Cardiac atrium fibroblast (primary cell): ENCODE results near the gene RHBDF2.

DNA sequence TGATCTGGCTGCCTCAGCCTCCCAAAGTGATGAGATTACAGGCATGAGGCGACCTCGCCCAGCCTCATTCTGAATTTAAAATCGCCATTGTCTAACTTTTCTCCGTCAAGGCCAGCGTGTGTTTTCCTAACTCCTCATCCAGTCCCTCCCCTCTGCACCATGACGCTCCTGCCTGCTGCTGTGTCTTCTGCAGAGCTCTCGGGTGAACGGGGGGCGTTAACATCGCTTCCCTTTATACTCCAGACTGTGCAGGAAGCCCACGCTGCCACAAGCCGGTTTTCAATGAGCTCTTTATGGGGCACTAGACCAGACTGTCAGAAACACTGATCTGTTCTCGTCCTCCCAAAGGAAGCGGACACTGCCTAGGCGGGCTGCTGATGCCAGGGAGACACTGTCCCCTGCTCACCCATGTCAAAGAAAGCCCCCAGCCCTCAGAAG lies 13.2 kb downstream of the AANAT start:
- RAMPAGE, long total RNA: no peak

DNA sequence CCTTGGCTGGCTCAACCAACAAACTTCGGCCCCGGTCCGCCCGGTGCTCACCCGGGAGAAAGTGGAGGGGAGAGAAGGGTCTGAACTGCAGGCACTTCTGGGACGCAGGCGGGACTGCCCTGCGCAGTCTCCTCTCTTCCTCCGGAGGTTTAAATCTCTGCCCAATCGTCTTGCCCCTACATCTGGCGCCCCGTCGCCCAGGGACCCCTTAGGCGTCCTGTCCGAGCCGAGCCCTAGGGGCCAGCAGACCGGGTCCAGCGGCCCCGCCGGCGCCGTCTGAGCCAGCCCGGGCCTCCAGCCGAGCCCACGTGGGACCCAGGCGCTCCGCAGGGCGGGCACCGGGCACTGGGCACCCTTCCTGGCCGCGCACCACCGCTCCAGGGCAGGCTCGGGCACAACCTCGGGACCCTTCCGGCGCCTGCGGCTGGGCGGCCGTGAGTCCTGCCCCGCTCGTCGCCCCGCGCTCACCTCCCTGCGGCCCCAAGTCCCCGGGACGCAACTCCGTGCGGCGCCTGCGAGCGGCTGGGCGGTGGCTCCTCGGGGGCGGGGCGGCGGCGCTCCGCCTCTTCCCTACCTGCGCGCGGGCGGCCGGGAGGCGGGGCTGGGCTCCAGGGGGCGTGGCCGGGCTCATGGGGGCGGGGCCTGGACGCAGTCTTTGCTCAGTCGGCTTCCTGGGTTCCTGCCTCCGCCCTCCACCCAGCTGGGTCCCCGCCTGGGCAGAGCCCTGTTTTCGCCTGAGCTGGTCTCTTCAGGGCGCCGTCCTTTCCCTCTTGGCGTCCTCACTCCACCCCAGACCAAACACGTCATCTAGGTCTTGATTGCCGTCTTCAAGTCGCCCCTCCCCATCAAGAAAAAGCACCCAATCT lies at the start of gene RHBDF2:
RHBDF2 (minus strand) TSS at position 539 of the 866 bp plus-strand sequence.
- RAMPAGE, long total RNA: no peak

GRCh38 chr17:76528858-76529272 lies 8.6 kb downstream of the CYGB start:
- RAMPAGE, long total RNA: no peak

DNA sequence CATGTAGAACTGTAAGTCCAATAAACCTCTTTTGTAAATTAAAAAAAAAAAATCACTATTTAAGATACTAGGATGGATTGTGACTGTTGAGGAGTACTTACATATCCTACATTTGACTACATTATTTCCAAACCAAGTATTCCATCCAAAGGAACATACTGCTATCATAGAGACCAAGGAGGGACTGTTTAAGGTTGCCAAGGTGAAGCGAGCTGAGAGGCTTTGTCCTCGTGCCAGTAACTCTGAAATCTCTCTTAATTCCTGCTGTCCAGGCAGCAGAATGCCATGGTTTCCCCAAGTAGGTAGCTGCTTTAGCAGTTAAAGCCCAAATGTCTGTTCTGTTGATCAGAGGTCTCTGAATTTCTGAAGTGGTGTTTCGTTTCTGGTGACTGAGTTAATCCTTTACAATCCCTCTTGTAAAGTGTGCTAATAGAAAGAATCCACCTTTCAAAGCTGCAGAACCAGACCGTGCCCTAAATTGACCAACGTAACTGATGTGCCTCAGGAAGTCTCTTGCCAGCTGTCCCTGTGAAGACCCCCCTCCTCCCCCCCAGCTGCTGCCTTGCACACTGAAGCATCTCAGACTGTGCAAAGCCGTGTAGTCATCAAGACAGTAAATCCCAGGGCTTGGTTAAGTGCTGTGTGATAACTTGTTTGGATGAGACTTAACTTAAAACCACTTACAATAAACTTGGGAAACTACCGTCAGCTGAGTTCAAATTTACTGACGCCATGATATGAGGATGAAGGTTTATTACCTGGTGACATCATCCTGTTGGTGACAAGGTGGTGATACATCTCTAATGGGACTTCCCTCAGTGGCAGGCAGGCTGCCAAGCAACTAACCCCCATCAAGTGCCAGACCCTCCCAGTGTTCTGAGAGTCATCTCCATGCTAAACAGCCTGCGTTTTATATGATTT lies 20.8 kb downstream of the ST6GALNAC2 start:
- RAMPAGE, long total RNA: no peak

DNA sequence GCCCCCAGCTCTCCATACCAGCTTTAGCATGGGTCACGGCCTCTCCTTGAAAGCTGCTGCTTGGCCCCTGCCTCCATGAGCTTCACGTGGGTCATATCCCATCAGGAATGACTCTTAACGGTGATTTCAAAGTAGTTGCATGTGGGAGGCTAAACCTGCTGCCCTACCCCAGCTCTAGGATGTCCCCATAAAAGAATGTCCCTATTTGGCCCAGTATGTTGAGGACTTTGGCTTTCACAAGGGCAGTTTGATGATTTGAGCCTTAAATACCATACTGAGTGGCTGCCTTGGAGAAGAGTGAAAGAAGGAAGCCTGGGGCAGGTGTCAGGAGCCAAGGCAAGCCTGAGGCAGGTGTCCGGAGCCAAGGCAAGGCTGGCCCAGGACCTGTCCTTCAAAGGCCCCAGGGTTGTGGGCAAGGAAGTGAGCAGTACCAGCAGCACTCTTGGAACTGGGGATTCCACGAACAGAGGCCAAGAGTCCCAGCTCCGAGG lies 18.7 kb downstream of the ST6GALNAC2 start:
- RAMPAGE, long total RNA: no peak

GRCh38 chr17:76672381-76672883 lies 28.9 kb upstream of the ST6GALNAC1 start:
- RAMPAGE, long total RNA: no peak

DNA sequence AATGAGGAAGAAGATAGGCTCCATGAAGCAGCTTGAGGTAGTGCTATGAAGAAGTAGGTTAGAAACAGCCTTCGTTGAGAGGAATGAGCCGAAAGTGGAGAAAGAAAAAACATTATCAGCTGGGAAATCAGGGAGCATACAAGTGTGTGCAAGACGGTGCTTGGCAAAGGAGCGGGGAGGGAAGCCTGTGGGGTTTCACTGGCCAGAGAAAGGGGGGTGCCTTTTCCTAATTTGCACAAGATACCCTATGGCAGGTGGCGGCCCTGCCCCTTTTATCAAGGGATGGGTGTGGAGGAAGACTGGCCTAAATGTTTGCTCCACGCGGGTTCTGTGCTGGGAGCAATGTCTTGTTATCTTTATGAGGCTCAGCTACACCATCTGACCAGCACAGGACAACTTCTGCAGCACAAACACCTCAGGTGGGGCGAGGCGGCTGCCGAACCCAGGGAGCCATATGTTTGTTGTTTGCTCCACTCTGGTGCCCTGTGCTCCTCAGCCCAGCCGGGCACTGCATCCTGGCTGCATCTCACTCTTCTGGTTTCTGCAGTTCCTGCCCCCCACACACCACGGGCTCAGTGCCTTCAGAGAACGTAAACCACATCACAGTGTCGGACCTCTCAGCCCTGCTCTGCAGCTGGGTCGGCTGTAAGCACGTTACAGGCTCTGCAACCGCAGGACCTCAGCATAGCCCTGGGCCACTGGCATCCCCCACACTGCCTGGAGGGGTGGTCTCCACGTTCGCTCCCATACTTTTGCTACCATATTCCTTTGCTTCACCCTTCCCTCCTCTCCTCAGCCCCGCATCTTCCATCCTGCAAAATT lies 32.5 kb downstream of the MXRA7 start:
- RAMPAGE, long total RNA: no peak

DNA sequence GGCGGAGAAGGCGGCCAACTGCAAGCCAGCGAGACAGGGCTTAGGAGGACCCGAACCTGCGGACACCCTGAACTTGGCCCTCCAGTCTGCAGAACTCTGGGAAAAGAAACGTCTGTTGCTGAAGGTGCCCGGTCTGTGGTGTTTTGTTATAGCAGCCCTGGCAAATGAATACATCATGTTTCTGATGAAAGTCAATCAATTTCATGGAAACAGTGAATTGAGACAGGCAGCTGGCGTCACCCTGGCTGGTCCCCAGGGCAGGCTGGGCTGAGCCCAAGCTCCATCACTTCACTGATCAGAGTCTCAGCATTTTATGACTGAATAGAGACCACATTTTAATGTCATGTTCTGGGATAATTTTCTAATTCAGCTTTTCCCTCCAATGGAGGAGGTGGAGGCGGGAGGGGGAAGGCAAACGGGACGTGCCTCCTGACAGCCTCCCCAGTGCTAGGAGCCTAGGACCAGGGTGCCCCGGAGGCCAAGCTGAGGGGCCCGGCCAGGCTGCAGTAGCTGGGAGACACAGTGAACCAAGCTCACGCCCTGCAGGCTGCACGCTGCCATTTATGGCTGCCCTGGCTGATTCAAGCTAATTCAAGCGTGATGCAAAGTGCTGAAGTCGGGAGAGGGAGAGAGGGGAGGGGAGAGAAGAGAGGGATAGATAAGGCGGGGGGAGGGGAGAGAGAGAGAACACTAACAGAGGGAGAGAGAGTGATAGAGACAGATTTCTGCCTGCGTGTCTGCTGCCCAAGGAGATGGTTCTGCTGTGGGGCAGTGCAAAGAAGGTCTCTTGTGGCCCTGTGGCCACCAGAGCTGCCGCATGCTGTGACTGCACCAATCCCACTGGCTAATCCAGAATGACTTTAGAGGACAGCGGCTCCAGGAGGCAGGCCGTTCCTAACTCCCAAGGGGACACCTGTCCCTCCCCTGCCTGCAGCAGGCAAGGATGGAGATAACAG lies 13.2 kb downstream of the MXRA7 start:
- RAMPAGE, long total RNA: no peak

GRCh38 chr17:76721811-76722574 lies 4.4 kb downstream of the JMJD6 start:
- RAMPAGE, long total RNA: no peak

DNA sequence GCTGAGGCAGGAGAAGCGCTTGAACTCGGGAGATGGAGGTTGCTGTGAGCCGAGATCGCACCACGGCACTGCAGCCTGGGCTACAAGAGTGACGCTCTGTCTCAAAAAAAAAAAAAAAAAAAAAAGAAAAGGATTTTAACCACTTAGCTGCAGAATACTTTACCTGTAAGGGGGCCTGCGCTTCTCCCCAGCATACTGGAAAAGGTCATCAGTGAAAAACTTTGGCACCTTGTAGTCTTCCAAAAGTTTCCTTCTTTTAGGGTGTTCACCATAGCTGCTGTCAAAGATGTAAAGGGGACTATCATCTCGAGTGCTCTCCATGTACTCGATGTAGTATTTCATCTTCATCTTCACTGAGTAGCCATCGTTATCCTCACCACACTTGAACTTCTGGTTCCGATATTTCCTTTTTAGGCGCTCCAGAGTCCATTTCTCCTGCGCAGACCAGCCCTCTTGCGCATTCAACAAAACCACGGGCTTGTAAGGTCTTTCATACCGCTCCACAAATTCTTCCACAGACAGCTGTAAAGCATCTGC lies 1.0 kb downstream of the JMJD6 start:
- RAMPAGE, long total RNA: no peak

DNA sequence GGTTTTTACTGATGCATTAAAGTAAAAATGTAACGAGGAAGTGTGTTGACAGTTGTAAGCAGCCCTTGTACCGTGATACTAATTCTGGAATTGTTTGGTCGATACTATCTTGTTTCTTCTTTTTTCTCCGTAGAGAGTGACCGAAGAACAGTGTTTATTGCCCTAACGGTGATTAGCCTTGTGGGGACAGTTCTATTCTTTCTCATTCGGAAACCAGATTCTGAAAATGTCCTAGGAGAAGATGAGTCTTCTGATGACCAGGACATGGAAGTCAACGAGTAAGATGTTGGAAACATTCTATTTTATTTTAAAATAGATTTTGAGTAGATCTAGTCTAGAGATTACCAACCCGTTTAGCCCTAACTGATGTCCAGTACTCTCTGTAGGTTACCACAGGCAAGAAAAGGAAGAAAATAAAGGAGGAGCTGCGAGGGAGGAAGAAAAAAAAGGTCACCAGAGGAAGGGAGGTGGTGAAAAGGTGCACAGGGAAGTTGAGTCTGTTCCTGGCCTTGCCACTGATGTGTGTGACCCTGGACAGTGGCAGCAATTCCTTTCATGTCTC lies 6.4 kb downstream of the MFSD11 start:
- RAMPAGE, long total RNA: no peak

DNA sequence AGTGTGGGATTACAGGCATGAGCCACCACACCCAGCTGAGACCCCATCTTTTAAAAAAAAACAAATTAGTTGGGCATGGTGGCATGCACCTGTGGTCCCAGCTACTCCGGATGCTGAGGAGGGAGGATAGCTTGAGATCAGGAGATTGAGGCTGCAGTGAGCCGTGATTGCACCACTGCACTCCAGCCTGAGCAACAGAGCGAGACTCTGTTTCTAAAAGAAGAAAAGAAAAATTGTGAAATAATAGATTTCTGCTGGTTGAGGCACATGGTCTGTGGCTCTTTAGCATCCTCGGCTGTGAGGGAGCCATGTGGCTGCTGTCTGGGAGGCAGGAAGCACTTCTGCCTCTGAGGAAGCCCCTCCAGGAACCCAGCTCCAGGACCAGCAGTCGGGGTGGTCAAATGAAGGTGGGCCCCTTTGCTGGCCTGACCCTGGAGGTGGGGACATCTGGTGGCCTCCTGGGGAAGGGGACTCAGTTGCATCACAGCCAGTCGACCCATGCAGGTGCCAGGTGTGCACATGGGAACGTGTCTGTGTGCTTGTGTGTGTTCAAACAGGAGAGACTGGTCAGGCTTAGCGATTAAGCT lies 24.5 kb upstream of the MGAT5B start:
- RAMPAGE, long total RNA: no peak

GRCh38 chr17:76900220-76900915 lies 32.2 kb downstream of the MGAT5B start:
- RAMPAGE, long total RNA: no peak

GRCh38 chr17:76958146-76958629 lies 90.0 kb downstream of the MGAT5B start:
- RAMPAGE, long total RNA: no peak

GRCh38 chr17:77070247-77070687 lies 70.5 kb upstream of the SEC14L1 start:
- RAMPAGE, long total RNA: no peak

GRCh38 chr17:77098791-77099439 lies 41.9 kb upstream of the SEC14L1 start:
- RAMPAGE, long total RNA: no peak

- RAMPAGE, long total RNA: no peak
Observed at GRCh38 chr17:77103580-77104220, 37.1 kb upstream of the SEC14L1 start.

GRCh38 chr17:77142602-77143702 lies 2.2 kb downstream of the SEC14L1 start:
- RAMPAGE, long total RNA: no peak

- RAMPAGE, long total RNA: no peak
Observed at GRCh38 chr17:77214147-77214730, 67.1 kb upstream of the SEPTIN9 start.

GRCh38 chr17:77227150-77228134 lies 53.9 kb upstream of the SEPTIN9 start:
- RAMPAGE, long total RNA: no peak